ENCODE results near the genes MCTS2 and XKR7.

DNA sequence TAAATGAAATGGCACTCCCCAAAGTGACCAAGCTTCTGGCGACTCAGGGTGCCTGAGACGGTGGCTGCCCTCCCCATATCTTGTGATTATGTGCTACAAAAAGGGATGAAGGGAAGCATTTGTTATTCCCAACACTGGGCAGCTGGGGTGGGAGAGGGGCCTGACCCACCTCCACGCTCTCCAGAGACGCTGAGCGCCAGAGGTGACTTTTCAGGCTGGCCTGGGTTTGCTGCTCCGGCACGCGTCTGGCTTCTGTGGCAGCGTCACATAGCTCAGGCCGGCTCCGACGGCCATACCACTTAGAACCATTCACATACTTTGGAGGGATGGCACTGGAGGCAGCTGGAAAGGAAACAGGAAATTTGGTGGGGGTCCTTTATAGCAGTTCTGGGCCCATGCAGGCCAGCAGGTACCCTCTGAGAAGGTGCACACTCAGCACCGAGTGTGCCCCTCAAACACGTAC lies 72.6 kb downstream of the NINL start:
- RRBS, result no CpG with 5 or more reads among the region's 14 CpGs

DNA sequence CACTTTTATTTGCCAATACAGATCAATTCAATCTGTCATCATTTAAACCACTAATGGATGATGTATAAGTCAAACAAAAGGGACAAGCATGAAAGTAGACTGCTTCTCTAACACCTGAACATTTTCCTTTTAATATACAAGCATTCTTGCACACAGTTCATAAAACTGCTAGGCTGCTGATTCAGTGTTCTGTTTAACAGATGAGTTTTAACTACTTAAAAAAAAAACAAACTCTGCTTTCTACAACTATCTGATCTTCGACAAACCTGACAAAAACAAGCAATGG lies 2.8 kb downstream of the NINL start:
- RRBS, result no CpG with 5 or more reads among the region's 1 CpG

GRCh38 chr20:29689271-29690028 lies 1568.0 kb upstream of the DEFB115 start:
- RRBS, result no CpG with 5 or more reads among the region's 41 CpGs

- RRBS, result no CpG with 5 or more reads among the region's 36 CpGs
Observed at GRCh38 chr20:29873853-29874271, 1383.6 kb upstream of the DEFB115 start.

- RRBS, result no CpG with 5 or more reads among the region's 40 CpGs
Observed at GRCh38 chr20:30284021-30284485, 973.4 kb upstream of the DEFB115 start.

DNA sequence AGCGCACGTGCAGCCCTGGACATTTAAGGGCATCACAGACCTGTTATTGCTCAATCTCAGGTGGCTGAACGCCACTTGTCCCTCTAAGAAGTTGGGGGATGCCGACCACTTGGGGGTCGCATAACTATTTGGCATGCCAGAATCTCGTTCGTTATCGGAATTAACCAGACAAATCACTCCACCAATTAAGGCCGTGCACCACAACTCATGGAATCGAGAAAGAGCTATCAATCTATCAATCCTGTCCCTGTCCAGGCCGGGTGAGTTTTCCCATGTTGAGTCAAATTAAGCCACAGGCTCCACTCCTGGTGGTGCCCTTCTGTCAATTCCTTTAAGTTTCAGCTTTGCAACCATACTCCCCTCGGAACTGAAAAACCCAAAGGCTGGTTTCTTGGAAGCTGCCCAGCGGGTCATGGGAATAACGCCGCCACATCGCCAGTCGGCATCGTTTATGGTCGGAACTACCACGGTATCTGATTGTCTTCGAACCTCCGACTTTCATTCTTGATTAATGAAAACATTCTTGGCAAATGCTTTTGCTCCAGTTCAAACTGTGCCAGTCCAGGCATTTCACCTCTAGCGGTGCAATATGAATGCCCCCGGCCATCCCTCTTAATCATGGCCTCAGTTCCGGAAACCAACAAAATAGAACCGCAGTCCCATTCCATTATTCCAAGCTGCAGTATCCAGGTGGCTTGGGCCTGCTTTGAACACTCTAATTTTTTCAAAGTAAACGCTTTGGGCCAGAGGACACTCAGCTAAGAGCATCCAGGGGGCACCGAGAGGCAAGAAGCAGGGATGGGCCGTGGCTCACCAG lies 770.8 kb upstream of the DEFB115 start:
- RRBS, result no CpG with 5 or more reads among the region's 29 CpGs

DNA sequence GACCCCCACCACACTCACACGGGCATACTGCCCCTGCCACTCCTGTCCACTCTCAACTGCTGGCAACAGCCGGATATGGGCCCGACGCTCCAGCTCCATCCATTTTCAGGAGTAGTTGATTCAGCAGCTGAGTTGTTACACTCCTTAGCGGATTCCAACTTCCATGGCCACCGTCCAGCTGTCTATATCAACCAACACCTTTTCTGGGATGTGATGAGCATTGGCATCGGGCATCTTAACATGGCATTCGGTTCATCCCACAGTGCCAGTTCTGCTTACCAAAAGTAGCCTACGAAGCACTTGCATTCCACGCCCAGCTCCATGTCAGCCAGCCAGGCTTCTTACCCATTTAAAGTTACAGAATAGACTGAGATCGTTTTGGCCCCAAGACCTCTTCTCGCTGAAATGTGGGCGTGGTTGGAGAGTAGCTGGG lies 743.2 kb upstream of the DEFB115 start:
- RRBS, result no CpG with 5 or more reads among the region's 13 CpGs

- RRBS, result no CpG with 5 or more reads among the region's 16 CpGs
Observed at GRCh38 chr20:30811808-30812236, 445.6 kb upstream of the DEFB115 start.

DNA sequence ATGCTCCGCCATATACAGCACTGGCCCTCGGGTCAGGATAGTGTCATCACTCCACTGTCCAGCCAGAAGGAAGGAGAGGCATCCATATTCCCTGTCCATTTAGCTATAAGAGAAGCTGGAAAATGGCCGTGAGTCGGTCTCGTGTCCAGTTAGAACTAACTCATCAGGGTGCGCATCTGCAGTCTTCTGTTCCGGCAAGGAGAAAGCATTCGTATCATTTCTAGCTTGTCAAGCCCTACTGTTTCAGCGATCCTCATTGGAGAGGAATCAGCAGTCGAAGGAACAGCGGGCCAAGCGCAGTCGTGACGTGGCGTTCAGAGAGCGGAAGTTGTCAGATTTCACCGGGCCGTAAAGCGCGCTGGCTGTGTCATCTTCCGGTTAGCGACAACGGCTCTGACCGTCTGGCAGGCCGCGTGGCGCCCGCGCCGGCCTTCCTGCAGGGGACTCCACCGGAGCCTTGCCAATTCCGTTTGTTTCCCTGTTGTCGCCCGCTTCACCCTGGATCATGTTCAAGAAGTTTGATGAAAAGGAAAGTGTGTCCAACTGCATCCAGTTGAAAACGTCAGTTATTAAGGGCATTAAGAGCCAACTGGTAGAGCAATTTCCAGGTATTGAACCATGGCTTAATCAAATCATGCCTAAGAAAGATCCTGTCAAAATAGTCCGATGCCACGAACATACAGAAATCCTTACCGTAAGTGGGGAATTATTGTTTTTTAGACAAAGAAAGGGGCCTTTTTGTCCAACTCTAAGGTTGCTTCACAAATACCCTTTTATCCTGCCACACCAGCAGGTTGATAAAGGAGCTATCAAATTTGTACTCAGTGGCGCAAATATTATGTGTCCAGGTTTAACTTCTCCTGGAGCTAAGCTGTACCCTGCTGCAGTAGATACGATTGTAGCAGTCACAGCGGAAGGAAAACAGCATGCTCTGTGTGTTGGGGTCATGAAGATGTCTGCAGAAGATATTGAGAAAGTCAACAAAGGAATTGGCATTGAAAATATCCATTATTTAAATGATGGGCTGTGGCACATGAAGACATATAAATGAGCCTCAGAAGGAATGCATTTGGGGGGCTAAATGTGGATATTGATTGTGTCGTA lies at the start of gene MCTS2:
Gene MCTS2 (plus strand): TSS at position 381 of the 1,104 bp plus-strand sequence.
- RRBS, result 11% methylated on average over 10 of the region's 42 CpGs

DNA sequence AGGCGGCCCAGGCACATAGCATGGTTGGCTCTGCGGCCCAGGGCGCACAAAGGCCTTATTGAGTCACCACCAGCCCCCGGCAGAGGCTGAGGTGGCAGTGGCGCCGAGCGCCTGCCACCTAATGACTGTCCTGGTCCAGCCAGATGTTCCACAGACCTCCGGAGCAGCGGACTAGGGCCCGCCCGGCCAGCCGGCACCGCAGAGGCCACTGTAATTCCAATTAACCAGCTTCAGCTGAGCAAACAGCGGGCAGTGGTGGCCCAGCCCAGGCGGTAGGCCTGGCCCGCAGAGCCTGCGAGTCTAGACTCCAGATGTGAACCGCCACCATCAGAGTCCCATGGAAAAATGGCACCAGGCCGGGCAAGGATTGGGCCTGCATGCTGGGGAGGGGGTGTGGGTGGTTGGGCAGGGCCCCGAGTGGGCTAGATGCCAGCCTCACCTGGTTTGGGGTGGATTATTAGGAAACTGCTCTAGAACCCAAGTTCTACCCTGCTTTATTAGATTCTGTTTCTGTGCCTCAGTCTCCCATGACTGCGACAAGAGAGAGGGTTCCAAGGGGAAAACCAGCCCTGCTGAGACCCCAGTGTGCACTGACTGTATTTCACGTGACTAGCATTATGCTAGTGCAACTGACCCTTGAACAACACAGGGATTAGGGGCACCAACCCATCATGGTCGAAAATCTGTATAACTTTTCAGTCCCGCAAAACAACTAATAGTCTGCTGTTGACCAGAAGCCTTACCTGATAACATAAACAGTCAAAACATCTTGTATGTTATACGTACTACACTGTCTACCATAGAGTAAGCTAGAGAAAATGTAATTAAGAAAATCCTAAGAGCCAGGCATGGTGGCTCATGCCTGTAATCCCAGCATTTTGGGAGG lies 23.9 kb downstream of the MCTS2 start:
- RRBS, result 45% methylated on average over 5 of the region's 25 CpGs

DNA sequence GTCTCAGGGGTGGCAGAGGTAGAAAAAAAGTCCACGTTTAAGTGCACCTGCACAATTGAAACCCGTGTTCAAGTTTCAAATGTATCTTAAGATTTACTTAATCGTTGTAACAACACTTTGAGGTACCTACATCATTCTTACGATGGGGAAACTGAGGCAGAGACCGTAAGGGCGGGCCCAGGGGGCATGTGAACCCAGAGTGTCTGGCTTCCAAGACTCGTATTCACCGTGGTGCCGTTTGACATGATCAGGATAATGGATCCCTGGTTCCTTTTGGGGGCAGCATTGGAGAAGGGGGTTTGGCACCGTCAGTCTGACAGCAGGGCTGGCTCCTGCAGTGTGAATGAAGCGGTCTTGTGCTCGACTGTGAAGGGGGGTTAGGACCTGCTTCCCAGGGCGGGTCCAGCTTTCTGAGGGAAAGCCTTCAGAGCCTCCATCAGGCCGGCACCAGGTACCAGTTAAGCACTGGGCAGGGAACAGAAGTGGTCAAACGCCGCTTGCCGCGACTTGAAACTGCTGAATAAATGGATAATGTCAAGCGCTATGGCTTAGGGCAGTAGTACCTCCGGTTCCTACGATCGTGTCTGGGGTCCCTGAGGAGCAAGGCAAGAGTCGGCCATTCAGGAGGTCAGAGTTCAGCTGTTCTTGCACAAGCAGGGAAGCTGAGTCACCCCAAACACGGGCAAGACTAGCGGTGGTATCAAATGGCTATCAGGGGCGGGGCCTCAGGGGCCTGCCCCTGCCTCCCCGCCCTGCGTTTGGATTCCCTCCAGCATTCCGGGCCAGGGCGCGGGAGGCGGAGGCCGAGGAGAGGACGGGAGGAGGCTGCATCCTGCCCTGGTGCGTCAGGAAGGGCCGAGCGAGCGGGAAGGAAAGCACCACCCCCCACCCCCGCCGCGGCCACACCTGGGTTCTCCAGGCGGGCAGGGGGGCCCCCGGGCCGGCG lies 25.3 kb downstream of the MCTS2 start:
- RRBS, result no CpG with 5 or more reads among the region's 45 CpGs

DNA sequence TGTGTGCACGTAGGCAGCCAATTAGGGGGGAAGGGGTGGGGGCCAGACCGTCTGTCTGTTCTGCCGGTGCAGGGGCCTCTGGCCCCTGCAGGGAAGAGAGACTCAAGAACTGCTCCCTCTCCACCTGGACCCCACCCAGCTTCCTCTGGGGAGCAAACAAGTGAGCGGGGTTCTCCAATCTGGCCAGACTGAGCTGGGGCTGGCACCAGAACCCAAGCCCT lies 707 bp downstream of the COX4I2 start:
- RRBS, result no CpG with 5 or more reads among the region's 4 CpGs

GRCh38 chr20:31705622-31706422 lies 16.8 kb downstream of the BCL2L1 start:
- RRBS, result no CpG with 5 or more reads among the region's 3 CpGs

DNA sequence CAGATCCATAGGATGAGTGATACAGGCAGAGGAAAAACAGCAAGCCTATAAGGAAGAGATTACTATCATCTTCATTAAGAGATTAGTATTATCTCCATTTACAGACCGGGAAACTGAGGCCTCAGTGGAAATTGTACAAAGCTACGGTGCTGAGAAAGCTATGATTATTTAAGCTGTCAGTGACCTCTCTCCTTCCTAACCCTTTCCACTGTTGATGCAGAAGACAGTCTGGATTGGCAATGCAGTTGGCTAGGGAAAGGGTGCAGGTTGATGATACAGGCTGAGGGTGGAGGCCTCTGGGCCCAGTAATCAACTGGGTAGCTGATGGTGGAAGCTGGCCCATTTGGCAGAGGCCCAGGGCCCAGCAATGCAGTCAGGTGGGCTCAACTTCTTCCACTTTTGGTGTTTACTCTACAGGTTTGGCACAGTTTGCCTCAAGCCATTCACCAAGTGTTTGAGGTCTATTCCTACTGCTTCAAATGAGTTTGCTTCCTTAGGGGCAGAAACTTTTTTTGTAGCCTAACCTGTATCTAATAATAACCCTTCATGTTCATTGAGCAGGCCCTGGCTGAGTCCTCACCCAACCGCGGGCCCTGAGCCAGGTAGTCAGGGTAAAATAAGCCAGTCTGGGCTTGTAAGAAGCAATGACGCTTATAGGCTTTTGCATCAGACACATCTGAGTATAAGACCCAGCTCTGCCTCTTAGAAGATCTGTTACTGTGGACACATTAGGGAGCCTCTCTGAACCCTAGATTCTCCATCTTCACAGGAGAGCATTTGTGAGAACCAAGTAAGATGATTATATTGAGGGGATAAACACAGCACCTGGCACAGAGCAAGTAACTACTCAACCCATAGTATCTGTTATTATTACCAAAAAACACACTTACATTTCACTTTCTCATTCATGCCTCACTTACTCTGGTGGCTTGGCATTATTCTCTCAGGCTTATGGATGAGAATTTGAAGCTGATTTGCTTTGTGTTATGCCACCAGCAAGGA lies 12.0 kb downstream of the BCL2L1 start:
- RRBS, result no CpG with 5 or more reads among the region's 5 CpGs

- RRBS, result no CpG with 5 or more reads among the region's 5 CpGs
Observed at GRCh38 chr20:31720838-31721253, 1.8 kb downstream of the BCL2L1 start.

GRCh38 chr20:31808247-31808875 lies 10.8 kb upstream of the MYLK2 start:
- RRBS, result no CpG with 5 or more reads among the region's 4 CpGs

GRCh38 chr20:31967762-31969000 lies at the start of gene XKR7:
Gene XKR7, plus strand, starts transcription at chr20:31968151.
- RRBS, result 4% methylated on average over 12 of the region's 104 CpGs

DNA sequence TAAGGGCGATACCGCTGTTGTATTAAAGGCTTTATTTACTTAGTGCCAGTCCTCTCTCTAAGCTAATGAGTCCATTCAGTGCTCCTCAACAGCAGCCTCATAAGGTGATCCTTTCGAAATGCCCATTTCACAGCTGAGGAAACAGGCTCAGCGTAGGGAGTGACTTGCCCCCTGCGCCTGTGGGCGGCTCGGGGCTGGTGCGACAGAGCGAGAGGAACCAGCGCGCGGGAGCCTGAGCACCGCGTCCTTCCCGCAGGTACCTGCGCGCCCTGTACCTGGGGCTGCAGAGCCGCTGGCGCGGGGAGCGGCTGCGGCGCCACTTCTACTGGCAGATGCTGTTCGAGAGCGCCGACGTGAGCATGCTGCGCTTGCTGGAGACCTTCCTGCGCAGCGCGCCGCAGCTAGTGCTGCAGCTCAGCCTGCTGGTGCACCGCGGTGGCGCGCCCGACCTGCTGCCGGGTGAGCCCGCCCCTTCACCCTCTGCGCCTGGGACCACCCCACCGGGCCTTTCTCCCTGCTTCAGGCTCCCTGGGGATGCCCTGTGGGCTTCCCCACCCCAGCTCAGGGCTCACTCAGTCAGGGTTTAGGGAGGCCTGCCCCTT lies 15.3 kb upstream of the CCM2L start:
- RRBS, result 10% methylated on average over 4 of the region's 41 CpGs

- RRBS, result no CpG with 5 or more reads among the region's 4 CpGs
Observed at GRCh38 chr20:32063796-32064083, 11.7 kb downstream of the HCK start.

Data from choroid plexus epithelial cell (primary cell).